ENCODE results near the gene STAP1.

GRCh38 chr4:54026732-54027345 is 37.6 kb downstream of the CHIC2 start:
- PRO-cap: no peak

DNA sequence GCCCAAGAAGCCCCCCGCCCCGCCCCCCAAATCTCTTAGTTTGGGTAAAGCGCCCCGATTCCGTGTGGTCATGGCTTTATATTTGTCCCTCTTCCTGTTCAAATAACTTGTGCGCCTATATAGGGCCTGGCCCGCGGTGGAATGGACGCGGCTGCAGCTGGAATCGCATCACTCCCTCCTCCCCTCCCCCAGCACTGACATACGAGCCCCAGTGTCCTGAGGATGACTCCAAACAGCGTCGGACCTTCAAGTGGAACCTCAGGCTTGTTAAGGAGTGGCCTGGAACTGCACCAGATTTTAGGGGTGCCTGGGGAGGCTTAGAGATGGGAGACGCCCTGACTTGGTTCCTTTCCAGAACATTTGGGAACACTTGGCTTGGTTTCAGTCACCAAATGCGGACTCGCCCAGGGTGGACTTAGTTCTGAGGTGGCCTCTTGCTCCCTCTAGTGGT is 11.5 kb upstream of the PDGFRA start:
- PRO-cap: no peak

GRCh38 chr4:55409167-55410098 is 13.7 kb downstream of the TMEM165 start:
- PRO-cap: no peak

GRCh38 chr4:55949212-55949835 is 579 bp downstream of the CEP135 start:
- PRO-cap: bidirectional peak, plus-strand start at chr4:55949284, minus-strand start at chr4:55949181

DNA sequence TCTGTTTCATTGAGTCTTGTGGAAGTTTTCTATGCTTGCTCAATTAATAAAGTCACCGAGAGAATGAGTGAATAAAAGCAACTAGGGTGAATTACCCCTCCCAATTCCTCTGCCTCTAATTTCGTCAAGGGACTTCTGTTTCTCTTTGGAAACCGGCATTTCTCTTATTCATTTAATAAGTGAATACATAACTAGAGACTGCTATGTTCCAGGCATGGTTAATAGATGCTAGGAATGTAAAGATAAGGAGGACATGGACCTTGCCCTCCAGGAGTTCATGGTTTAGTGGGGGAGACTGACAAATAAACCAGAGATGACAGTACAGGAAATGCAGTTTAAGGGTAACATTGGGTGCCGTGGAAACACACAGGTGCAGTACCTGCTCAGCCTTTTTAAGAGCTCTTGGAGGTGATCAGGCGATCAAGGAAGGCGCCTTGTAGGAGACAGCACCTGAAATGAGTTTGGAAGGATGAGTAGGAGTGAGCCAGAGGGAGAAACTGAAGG is 145.9 kb downstream of the AASDH start:
- PRO-cap: no peak

- PRO-cap: no peak
Observed at GRCh38 chr4:56460000-56460611, 7.3 kb upstream of the SRP72 start.

DNA sequence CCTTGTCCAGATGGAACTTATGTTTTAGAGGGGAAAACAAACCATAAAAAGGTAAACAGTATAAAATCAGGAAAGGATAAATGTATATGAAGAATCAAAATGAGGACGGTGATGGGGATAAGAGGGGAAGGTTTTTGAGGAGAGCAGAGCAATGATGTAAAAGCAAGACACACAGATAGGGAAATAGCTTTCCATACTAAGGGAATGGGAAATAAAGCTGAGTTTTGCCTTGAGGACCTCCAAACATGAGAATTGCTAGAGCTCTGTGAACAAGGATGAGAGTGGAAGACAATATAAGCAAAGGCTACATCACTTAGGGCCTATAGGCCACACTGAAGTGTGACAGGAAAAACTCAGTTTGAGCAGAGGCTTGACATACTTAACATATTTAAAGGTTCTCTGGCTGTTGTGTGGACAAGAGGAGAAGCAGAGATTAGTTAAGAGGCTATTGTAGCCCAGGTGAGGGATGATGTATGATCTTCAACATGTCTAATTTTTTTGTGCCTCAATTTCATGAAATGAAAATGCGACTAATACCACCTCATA is 5.3 kb upstream of the SRP72 start:
- PRO-cap: no peak

- PRO-cap: no peak
Observed at GRCh38 chr4:56680316-56680941, 667 bp downstream of the HOPX start.

DNA sequence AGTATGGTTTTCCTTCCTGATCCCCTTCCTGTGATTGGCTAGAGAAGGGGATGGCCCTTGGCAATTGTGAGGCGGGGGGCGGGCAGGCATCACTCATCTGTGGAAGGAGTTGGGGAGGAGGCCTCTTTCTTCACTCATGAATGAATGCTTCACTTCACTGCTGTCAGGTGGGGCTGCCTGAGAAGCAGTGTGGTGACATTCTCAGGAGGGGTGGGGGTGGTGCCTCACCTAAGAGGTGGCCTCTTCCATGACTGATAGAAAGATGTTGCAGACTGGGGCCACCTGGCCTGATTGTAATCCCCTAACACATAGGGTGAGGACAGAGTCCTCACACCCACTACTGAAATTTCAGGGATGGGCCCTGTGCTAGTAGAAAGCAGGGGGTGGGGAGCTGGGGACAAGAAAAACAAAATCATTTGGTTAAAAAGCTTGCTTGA is 5.5 kb upstream of the HOPX start:
- PRO-cap: no peak

DNA sequence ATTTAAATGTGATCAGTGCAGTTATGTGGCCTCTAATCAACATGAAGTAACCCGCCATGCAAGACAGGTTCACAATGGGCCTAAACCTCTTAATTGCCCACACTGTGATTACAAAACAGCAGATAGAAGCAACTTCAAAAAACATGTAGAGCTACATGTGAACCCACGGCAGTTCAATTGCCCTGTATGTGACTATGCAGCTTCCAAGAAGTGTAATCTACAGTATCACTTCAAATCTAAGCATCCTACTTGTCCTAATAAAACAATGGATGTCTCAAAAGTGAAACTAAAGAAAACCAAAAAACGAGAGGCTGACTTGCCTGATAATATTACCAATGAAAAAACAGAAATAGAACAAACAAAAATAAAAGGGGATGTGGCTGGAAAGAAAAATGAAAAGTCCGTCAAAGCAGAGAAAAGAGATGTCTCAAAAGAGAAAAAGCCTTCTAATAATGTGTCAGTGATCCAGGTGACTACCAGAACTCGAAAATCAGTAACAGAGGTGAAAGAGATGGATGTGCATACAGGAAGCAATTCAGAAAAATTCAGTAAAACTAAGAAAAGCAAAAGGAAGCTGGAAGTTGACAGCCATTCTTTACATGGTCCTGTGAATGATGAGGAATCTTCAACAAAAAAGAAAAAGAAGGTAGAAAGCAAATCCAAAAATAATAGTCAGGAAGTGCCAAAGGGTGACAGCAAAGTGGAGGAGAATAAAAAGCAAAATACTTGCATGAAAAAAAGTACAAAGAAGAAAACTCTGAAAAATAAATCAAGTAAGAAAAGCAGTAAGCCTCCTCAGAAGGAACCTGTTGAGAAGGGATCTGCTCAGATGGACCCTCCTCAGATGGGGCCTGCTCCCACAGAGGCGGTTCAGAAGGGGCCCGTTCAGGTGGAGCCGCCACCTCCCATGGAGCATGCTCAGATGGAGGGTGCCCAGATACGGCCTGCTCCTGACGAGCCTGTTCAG is 22.4 kb downstream of the REST start:
- PRO-cap: no peak

DNA sequence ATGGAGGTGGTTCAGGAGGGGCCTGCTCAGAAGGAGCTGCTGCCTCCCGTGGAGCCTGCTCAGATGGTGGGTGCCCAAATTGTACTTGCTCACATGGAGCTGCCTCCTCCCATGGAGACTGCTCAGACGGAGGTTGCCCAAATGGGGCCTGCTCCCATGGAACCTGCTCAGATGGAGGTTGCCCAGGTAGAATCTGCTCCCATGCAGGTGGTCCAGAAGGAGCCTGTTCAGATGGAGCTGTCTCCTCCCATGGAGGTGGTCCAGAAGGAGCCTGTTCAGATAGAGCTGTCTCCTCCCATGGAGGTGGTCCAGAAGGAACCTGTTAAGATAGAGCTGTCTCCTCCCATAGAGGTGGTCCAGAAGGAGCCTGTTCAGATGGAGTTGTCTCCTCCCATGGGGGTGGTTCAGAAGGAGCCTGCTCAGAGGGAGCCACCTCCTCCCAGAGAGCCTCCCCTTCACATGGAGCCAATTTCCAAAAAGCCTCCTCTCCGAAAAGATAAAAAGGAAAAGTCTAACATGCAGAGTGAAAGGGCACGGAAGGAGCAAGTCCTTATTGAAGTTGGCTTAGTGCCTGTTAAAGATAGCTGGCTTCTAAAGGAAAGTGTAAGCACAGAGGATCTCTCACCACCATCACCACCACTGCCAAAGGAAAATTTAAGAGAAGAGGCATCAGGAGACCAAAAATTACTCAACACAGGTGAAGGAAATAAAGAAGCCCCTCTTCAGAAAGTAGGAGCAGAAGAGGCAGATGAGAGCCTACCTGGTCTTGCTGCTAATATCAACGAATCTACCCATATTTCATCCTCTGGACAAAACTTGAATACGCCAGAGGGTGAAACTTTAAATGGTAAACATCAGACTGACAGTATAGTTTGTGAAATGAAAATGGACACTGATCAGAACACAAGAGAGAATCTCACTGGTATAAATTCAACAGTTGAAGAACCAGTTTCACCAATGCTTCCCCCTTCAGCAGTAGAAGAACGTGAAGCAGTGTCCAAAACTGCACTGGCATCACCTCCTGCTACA is 23.4 kb downstream of the REST start:
- PRO-cap: no peak

DNA sequence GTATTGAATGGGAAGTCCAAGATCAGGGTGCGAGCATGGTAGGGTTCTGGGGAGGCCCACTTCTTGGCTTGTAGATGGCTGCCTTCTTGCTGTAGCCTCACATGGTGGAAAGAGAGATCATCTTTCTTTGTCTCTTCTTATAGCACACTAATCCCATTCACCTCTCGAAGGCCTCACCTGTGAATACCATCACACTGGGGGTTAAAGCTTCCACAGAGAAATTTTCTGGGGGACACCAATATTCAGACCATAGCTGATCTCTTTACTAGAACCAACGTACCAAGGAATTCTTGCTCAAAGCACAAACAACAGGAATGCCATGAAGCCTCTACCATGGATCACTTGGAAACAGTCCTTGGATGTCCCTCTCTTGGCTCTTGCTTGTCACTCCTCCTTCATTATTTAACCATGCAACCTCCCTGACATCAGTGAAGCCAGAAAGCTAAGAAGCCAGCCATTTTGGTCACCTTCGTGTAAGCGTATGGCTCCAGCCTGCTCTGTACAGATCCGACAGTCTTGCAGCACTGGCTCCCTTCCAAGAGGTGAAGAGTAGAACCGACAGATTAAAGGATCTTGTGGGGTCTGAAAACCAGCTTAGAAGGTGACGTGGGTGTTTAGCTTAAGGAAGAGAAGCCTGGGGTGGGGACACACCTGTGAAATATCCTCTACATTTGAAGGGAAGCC is 34.0 kb downstream of the IGFBP7 start:
- PRO-cap: no peak

DNA sequence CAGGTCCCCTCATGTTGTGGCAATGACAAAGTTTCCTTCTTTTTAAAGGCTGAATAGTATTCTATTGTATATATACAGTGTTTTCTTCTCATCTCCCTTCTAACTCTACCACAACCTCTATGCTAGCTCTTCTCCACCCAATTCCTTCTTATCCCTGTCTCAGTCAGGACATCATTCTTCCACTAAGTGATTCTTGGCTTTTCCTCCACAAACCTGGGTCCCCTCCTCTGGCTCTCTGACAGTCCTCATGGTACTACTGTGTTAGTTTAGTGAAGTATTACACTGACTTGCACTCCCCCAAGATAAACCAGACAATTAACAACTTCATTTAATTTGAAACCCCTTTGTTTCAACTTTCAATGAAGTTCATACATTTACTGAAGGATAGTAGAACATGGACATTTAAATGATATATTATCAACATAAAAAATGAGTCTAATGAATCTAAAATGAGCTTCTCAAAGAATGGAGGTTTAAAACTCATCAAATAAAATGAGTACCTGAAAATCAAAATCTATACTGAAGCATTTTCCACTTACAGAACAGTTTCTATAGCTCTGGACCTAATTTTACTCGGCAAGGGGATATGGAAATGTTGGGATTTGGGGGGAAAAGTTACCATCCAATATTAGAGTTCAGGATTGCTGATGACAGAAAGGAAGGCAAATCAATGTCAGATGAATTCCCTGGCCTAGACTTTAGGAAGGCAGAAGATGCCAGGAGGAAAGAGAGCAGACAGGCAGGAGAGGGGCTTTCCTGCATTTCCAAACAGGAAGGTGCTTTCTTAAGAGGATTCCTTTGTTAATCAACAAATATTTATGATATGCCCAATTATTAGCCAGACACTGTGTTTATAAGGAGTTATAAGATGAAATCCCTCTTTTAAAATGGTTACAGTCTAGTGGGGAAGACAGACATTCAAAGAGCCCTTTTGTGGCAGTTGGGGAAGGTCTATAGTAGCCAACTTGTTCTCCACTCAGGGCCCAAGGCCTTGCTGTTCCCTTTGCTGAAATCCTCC is 5.7 kb downstream of the IGFBP7 start:
- PRO-cap: no peak

- PRO-cap: bidirectional peak, plus-strand start at chr4:57109744, minus-strand start at chr4:57109658
Observed at GRCh38 chr4:57109453-57109888, 714 bp downstream of the IGFBP7 start.

GRCh38 chr4:57110857-57111173 is 630 bp upstream of the IGFBP7 start:
- PRO-cap: bidirectional peak, plus-strand start at chr4:57110987, minus-strand start at chr4:57110996

DNA sequence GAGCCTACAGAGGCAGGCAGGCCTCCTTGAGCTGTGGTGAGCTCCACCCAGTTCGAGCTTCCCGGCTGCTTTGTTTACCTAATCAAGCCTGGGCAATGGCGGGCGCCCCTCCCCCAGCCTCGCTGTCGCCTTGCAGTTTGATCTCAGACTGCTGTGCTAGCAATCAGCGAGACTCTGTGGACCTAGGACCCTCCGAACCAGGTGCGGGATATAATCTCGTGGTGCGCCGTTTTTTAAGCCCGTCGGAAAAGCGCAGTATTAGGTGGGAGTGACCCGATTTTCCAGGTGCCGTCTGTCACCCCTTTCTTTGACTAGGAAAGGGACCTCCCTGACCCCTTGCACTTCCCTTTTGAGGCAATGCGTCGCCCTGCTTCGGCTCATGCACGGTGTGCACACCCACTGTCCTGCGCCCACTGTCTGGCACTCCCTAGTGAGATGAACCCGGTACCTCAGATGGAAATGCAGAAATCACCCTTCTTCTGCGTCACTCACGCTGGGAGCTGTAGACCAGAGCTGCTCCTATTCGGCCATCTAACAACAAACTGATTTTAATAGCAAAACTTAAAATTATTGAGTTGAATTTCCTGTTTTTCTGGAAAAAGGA is 363.3 kb upstream of the ADGRL3 start:
- PRO-cap: no peak

GRCh38 chr4:61199957-61200242 is 226 bp upstream of the ADGRL3 start:
- PRO-cap: no peak

DNA sequence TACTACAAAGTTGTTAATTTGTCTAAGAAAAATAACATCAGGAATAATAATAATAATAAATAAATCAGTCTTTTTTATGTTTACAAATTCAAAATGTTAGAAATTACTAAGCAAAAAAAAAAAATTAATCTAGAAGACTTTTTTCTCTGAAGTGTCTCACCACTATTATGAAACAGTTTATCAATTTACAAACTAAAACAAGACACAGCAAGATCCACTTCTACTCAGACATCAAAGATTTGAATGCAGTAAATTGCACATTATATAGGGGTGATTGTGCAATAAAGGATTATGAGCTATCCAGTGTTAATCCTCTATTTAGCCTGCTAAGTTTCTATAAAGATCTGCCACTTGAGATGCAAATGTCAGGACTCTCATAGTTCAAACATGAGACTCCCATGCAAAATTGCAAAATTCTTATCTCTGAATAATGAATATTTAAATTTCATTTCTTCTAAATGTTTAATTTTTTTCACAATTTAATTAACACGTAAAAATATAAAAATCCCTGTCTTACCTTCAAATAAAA is 2.3 kb downstream of the TECRL start:
- PRO-cap: no peak

- PRO-cap: no peak
Observed at GRCh38 chr4:64484575-64484901, 75.3 kb upstream of the TECRL start.

GRCh38 chr4:67558286-67558966 is at the start of gene STAP1:
Gene STAP1 (plus strand): TSS chr4:67558727.
- PRO-cap: no peak

All from ureter (tissue), 1 donor.